Airway epithelial cell (primary cell): ENCODE measurements around a stretch of chr10.

DNA sequence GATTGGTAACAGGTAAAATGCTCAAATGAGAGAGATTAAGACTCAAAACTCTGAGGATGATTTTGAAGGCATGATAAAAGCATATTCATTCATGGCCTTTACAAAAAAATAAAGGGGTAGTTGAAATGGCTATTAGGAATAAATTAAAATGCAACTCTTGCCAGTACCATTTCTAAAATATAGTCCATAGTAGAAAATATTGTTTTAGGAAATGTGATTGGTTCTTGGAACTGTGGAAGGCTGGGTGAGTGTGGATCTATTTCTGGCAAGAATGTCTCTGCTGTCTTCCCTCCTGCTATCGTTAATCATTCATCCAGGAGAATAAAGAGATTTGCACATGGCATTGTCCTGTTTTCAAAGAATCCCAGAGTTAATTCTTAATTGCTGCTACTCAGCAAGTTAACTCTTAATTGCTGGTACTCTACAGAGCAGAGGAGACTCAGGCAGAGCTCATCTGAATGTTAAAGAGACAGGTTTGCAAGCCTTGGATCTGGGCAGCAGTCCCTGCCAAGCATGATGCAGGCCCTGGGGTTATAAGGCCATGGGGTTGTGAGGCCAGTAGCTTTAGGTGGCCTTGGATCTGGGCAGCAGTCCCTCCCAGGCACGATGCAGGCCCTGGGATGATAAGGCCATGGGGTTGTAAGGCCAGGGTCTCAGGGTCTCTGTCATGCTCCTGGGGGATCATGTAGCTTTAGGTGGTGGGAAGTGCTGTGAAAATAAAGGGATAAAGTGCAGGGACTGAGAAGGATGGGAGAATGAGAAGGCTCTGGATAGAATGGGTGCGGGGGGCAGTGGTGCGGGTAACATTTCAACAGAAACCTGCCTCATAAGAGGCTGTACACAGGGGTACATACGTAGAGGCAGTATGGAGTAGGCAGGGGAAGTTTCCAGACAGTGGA lies 162.4 kb downstream of the SVIL start:
- RAMPAGE, long total RNA = no peak

DNA sequence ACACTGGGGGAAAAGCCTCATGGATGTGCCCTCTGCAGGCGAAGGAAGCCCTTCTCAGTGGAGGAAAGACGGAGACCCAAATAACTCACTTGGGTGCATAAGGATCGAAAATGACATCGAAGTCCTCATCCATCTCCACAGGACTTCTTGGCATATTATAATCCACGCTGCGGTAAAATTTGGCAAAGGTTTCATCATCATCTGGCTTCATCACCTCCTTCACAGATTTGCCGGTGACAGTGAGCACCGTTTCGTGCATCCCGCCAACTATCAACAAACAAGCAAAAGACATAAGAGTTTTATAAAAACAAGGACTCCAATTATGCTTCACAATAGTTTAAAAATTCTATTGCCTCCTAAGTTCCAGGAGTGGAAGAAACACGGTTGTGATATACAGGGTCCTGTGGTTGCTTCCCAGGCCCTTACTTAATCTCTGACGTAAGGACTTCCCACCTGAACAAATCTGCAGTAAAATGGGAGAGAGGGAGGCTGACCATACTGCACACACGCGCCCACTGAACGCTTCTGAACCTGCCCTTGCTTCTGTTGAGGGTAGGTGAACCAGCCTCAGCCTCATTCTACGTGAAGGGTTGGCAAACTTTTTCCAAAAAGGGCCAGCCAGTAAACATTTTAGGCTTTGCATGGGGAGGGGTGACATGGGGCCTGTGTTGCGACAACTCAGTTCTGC lies 141.5 kb downstream of the SVIL start:
- RAMPAGE, long total RNA = no peak

GRCh38 chr10:29652996-29653554 lies 18.3 kb upstream of the SVIL start:
- RAMPAGE, long total RNA = no peak

DNA sequence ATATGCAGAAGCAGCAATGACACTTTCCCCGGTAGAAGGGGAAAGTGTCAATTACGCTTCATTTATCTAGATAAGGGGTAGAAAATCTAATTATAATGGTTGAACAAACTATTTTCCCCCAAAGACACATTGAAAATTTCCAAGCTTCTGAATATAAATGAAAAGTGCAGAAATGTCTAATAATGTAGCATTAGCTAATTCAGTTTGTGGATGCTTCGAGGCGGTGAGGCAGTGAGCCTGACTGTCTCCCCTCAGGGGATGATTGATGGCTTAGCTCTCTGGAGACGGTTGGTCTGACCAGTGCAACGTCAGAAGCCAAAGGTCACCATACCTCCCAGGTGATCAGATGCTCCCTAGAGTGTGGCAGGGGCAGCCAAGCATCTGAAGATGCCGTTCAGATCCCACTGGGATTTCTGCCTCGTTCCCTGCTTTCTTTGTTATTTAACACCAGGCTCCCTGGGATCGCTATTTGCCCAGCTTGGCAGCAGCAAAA lies 53.3 kb upstream of the SVIL start:
- RAMPAGE, long total RNA = no peak

- RAMPAGE, long total RNA = no peak
Observed at GRCh38 chr10:29811669-29812577, 177.2 kb upstream of the SVIL start.

DNA sequence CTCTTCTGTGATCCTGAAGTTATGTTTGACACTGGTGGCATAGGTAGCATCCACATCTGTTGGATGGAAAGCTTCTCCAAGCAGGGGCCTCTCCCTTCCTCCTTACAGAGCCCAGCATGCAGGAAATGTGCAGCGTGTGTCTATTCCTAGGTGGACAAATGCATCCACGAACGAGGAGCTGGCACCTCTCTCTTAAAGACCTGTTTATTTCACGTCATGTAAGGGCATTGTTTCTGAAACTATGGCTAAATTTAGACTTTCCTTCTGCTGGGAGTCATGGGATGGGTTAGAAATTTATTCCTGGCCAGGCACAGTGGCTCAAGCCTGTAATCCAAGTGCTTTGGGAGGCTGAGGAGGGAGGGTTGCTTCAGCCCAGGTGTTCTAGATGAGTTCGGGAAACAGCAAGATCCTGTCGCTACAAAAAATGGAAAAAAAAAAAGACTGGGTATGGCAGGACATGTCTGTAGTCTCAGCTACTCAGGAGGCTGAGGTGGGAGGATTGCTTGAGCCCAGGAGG lies 208.4 kb upstream of the SVIL start:
- RAMPAGE, long total RNA = no peak

DNA sequence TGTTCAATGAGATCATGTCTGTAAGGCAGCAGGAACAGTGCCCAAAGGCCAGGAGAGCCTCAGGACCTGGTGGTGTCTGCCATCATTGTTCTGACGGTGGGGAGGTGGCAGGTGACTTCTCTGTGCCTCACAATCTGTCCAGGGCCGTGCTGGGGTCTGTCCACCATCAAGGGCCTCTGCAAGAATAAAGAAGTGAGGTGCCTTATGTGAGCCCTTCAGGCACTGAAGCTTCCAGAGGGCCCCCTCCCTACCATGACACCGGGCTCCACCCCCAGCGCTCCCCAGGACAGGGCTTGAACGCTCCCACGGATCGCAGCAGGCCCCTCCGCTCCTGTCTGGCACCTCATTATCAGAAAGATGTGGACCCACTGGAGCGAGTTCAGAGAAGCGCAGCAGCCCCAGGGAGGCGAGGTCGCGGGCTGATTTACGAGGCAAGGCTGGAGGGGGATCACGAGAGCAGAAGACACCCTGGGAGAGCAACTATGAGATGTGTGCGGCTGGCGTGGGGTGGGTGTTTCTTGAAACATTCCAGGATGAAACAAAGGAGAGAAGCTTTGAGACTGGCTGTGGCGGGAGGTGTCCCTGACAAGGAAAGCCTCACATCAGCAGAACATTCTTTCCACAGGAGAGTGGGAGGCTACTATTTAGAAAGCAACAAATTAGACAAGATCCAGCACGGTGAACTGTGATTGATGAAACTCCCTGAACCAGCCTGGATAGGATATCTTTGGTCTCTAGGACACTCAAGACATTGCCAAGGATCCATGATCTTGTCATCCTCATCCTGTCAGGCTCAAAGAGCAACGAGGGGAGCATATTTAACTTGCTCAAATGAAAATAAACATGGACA lies 66.1 kb downstream of the JCAD start:
- RAMPAGE, long total RNA = no peak

- RAMPAGE, long total RNA = no peak
Observed at GRCh38 chr10:30026056-30026731, 33.2 kb downstream of the JCAD start.

GRCh38 chr10:30220445-30220684 lies 128.7 kb downstream of the MTPAP start:
- RAMPAGE, long total RNA = no peak

DNA sequence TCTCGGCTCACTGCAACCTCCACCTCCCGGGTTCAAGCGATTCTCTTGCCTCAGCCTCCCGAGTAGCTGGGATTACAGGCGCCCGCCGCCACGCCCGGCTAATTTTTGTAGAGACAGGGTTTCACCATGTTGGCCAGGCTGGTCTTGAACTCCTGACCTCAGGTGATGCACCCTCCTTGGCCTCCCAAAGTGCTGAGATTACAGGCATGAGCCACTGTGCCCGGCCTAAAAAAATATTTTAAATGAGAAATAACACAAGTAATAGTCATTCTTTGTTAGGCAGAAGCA lies 1.6 kb downstream of the MAP3K8 start:
- RAMPAGE, long total RNA = no peak

DNA sequence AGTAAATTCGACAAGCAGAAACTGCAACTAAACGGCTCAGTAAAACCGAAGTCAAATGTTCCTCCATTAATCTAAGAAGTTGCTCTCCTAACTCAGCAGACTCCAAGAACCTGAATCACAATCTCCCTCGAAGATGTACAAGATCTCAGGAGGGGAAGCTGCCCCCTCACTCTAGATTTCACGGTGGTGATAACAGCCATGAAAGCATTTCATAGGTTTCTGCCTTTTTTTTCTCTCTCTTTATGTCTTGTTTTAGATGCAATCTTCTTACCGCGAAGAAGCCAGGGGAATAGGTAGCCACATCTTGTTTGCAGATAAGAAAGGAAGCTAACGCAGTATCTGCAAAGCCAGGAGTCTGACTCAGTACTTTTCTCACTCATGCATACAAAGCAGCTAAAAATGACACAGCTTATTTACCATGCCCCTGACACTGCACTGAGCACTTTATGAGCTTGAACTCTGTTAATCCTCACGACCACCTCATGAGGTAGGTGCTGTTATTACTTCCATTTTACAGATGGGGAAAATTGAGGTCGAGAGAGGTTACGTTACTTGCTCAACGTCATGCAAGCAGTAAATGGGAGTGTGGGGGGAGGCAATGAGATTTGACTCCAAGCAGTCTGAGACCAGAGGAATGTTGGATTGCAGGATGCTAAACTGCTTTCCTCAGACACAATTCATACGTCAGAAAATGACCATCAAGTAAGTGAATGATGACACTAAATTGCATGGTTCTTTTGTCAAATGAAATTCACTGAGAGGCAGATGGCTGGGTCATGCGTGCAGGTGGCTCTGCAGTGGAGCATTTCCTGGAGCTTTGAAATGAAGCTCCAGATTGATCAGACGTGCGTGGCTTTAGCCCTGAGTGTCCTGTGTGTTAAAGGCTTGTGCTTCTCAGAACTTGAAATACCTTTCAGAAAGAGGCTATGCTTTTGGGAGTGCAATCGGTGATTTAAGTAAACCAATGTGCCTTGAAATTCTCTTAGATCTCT lies 3.2 kb downstream of the MAP3K8 start:
- RAMPAGE, long total RNA = no peak

DNA sequence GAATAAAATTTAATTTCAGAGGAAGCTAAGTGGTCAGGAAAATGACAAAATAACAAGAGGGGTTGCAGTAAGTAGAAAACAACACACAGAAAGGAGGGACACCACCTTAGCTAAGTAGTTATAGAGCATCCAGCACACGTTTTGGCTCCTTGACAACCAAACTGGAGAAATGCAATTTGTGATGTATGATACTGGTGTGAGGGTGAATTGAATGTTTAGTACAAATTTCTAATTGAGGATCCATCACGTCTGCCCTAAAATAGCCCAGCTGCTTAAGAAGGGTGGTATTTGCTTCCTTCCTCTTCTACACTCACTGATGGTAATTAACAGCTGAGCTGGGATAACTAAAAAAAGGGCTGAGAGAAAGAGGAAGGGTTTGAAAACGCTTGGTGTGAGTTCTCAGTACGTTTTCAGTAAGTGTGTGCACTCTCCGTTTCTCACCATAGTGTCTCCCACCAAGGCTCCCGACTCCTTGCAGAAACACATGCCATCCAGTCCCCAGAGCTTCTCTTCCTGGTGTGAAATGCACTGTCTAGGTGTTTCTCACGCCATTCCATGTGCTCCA lies 54.3 kb downstream of the MAP3K8 start:
- RAMPAGE, long total RNA = no peak

GRCh38 chr10:30491069-30491565 lies 57.1 kb downstream of the MAP3K8 start:
- RAMPAGE, long total RNA = no peak

DNA sequence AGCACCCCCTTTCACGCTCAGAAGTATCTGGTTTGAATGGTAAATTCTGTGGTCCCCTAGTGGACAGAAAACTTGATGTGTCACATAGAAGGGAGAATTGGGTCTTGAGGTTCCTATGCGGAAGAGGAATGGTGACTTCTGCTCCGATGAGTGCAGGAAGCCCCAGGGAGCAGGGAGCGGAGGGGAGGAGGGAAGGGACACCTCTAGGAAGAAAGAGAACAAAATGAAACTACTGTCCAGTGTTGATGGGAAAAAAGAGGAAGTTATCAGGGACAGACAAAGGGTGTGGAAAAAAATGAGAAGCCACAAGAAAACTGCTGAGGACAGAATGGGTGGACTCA lies 59.9 kb downstream of the MAP3K8 start:
- RAMPAGE, long total RNA = no peak

DNA sequence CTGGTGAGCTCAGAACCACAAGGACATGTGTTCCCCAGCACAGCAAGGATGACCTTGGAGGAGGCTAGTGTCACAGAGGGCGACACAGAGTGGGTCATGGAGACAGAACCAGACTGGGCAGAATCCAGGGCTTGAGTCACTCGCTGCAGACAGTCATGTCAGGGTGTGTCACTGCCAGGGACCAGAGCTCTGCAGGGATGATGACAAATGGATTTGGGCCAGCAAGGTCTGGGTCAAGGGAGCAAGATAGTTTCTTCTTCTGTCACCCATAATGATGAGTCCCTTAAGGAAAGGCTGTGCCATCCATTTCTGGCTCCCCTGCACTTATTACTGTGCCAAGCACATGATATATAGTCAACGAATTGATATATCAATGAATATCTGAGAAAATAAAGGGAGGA lies 60.3 kb downstream of the MAP3K8 start:
- RAMPAGE, long total RNA = no peak

DNA sequence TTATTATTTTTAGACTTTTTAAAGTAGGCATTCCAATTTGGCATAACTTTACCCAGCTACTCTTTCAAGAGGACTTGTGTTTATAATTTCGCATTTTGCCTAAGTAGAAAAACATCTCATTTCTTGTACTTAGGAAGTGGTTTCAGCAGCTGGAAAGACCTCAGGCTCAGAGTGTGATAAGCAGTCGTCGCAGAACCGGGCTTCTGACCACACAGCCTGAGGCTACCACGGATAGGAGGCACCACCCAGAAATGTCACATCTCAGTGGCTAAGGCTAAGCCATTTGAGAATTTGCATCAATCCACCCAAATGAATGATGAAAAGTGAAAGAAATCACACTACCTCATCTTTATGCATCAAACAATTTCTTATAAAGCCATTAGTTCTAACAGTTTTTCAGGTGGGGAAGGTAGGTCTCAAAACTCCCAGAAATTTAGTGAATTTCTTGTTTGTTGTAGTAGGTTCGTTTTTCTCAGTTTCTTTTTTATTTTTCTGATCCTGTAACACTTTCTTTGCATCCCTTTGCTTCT lies 68.3 kb downstream of the MAP3K8 start:
- RAMPAGE, long total RNA = no peak

DNA sequence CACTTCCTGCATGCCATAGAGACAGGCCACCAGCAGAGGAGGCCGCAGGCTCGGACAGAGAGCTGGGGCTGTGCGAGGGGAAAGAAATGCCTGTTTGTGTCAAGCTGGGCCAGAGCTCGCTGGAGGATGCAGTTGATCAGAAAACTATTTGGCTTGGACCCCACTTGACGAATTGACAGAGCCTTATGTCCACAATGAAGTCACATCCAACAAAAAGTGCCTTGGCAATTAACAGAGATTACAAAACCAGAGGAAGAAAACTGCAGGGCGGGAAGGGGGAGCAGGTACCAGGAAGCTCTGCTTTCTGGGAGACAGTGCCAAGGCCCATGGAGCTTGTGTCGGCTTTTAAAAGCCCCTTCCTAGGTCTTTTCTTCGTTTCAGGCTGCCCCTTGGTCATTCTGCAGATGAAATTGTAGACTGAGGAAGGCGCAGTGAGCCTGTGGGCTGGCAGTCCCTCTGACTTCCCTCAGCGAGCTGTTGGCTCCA lies 122.5 kb upstream of the LYZL2 start:
- RAMPAGE, long total RNA = no peak

GRCh38 chr10:30784754-30785608 lies 155.4 kb upstream of the LYZL2 start:
- RAMPAGE, long total RNA = no peak

DNA sequence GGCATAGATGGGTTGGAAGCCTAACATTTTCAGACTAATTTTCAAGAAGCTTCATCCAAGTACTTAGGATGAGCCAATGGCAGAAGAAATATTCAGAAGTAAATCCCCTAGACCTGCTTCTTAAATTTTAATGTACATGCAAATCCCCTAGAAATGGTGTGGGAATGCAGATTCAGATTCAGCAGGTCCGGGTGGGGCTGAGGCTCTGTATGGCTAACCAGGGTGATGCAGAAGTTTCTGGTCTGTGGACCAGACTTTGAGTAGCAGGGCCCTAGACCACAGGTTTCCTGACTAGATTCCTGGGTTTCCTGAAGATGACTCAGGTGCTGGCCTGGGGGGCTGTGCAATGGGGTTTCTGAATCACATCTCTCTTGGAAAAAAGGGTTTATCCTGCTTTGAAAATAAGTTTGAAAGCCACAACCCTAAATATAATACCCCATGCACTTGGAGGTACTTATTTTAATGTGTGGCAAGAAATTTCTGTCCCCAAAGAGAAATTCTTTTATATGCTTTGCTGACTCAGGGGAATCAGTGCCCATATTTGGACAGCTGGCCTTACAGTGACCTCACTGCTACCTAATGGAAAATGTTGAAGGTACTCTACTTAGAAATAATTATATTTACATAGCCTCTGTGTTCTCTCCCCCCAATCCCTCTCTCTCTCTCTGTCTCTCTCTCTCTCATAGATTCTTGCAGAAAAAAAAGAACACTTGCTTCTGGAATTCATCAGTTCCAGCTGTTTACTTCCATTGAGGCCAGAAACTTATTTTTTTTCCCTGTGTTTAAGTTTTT lies 184.3 kb upstream of the LYZL2 start:
- RAMPAGE, long total RNA = no peak

DNA sequence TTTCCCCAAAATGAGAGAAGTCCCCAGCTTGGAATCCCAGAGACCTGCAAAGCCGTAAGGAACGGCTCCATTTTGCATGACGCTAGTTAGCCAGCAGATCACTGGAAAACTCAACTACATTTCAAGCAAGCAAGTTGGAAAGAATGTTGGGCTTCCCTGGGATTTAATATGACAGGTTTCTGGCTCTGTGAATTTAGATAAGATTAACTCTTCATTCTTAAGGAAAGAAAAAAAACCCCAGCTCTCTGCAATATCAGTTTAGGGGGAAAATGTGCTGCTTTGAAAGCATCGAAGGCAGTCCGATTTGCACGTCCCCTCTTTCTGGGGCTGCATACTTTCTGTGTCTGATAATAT lies 190.0 kb upstream of the LYZL2 start:
- RAMPAGE, long total RNA = no peak